Islet of Langerhans (tissue), 1 donor: ENCODE measurements around a stretch of chr21.

- RRBS: 6% methylated on average over 7 of the region's 51 CpGs
These were observed 873 bp downstream of the SIM2 start for GRCh38 chr21:36699677-36700298.

DNA sequence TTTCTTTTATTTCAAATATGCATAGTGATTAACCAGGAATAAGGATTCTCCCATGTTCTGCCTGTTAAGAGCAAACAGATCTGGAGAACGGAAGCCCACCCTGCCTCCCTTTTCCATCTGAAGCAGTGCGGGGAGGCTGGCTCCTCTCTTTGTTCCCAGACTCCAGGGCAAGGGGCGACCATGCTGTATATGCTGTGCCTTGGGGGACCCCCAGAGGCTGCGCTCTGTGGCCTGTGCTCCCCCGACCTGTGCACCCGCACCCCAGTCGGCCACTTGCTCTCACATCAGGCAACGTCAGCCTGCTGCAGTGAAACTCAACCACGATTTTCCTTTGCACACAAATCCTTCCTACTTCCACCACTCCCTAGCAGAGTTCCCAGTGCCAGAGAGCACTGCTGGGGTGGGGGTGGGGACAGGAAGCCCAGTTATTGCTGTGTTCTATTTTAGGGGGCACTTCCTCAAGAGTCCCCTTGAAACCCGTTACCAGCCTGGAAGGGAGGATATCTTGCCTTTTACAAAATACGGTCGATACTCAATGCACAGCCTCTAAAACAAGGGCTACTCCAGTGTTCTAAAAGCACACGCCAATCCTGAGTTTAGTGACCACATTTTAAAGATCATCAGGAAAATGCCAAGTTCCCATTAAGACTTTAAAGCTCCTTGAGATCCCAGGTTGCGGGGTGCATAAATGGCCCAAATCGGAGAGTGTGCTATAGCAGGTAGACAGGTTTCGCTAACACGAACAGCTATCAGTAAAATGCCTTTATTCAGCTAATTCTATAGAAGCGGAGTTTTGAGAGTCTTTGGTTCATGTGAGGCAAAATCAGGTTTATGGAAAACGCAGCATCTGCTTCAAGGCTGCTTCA, 52.6 kb downstream of the SIM2 start:
- RRBS: no CpG with 5 or more reads among the region's 19 CpGs

GRCh38 chr21:36792092-36792894, 93.4 kb downstream of the SIM2 start:
- RRBS: 79% methylated on average over 2 of the region's 16 CpGs

DNA sequence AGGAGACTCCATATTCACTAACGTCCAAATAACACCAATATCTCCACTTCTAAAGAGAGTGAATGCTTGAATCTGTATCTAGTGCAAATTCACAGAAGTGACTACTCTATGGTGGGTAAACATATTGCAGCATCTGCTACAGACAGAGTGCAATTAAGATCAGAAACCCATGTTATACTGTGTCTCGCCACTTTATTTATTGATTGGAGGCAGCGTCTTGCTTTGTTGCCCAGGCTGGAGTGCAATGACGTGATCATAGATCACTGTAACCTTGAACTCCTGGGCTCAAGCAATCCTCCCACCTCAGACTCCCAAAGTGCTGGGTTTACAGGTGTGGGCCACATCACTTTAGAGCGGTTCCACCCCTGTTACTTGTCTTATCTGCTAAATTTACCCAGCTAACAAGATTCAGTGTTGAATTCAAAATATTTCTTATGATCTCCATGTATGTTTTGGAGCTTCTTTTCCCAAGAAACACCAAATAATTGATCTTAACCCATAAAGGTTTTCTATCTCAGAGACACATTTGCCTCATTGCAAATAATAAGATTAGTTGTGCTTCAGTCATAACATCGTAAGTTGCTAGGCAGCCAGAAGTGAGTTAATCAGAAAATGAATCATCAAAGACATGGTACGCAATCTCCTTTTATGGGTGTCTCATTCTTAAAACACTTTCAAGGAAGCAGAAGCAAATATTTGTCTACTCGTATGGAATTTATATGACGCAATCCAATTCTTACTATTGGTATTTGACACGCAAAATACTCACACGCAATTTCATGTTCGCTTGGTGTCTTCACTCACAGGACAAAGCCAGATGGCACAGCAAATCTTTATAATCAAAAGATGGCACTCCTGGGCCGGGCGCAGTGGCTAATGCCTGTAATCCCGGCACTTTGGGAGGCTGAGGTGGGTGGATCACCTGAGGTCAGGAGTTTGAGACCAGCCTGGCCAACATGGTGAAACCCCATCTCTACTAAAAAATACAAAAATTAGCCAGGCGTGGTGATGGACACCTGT, 56.8 kb downstream of the HLCS start:
- RRBS: no CpG with 5 or more reads among the region's 16 CpGs

- RRBS: no CpG with 5 or more reads among the region's 14 CpGs
These were observed 1.8 kb downstream of the TTC3 start for GRCh38 chr21:37074548-37075523.

DNA sequence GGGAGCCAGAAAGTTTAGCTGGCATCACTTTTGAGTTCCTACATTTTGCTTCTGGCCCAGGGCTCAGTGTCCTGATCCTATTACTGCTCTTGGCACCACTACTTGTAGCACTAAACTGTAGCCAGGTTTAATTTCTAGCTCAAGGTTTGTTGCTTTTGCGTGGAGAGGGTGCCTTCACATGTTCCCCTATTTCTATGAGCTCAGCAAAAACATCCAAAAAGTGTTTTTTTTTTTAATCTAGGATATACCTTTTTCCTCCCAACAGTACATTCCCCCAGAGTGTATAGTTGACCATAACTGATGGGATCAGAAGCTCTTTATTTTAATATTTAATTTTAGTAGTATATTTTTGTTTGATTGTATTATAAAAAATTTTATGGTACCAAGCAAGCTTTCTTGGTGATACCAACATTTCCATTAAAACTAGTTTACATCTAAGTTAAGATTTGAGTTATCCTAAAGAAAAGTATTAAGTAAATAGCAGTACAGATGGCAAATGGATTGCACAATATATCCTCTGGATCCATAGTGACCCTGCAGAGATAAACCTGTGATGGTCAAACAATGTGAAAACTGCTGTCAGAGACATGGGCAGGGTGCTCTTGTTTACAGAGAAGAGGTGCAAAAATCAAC, 9.6 kb downstream of the TTC3 start:
- RRBS: no CpG with 5 or more reads among the region's 1 CpG

GRCh38 chr21:37166143-37166749, 93.2 kb downstream of the TTC3 start:
- RRBS: no CpG with 5 or more reads among the region's 6 CpGs

GRCh38 chr21:37219977-37221144, 46.8 kb downstream of the VPS26C start:
- RRBS: 3% methylated on average over 18 of the region's 62 CpGs

DNA sequence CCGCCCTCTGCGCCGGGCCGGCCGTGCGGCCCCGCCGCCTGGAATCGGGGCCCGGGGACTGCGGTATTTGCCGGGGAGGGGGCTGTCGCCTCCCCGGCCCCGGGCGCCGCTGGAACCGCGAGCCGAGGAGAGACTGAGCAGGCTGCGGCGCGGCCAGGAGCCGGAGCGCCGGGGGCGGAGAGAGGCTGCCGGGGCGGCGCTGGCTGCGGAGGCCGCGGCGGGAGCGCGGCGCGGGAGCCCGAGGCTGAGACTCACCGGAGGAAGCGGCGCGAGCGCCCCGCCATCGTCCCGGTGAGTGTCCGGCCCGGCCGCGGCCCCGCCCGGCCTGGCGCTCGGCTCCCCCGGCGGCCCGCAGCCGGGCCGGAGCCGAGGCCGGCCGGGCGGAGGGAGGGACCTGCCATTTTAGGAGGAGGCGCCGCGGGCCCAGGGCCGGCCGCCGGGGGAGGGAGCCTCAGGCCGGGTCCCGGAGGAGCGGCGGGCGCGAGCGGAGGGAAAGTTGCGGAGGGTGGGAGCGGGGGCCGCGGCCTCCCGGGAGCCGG, 834 bp downstream of the DYRK1A start:
- RRBS: 3% methylated on average over 36 of the region's 83 CpGs

DNA sequence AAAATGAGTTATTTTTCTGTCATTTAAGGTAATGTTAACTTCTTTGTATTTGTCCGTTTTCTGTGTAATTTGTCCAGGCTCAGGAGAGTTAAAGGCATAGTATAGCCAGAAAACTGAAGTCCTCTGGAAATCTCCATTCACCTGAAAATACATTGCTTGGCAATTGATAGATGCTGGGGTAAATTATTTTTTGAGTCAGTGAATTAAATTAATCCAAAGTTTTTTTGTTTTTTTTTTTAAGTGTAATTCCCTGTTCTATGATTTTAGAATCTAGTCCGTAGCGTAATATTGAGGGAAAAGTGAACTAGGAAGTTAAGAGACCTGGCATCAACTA, 29.7 kb downstream of the DYRK1A start:
- RRBS: no CpG with 5 or more reads among the region's 3 CpGs

GRCh38 chr21:37430284-37431017, 63.9 kb downstream of the DYRK1A start:
- RRBS: no CpG with 5 or more reads among the region's 8 CpGs

DNA sequence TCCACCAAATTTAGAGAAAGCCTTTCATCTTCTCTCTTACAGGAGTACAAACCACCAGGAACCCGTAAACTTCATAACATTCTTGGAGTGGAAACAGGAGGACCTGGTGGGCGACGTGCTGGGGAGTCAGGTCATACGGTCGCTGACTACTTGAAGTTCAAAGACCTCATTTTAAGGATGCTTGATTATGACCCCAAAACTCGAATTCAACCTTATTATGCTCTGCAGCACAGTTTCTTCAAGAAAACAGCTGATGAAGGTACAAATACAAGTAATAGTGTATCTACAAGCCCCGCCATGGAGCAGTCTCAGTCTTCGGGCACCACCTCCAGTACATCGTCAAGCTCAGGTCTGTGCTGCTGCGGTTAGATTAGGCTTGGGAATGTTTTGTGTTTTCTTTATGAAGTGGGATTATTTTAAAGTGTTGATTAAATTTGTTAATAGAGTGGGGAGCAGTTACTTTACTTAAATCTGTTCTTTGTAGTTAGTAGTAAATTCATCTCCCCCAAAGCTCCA, 138.7 kb downstream of the DYRK1A start:
- RRBS: no CpG with 5 or more reads among the region's 10 CpGs

- RRBS: no CpG with 5 or more reads among the region's 9 CpGs
These were observed 186.4 kb downstream of the DYRK1A start for GRCh38 chr21:37552942-37553339.

GRCh38 chr21:37704965-37705164, 211.4 kb downstream of the KCNJ6 start:
- RRBS: no CpG with 5 or more reads among the region's 1 CpG

- RRBS: no CpG with 5 or more reads among the region's 4 CpGs
These were observed 60.4 kb downstream of the KCNJ6 start for GRCh38 chr21:37855802-37856215.

DNA sequence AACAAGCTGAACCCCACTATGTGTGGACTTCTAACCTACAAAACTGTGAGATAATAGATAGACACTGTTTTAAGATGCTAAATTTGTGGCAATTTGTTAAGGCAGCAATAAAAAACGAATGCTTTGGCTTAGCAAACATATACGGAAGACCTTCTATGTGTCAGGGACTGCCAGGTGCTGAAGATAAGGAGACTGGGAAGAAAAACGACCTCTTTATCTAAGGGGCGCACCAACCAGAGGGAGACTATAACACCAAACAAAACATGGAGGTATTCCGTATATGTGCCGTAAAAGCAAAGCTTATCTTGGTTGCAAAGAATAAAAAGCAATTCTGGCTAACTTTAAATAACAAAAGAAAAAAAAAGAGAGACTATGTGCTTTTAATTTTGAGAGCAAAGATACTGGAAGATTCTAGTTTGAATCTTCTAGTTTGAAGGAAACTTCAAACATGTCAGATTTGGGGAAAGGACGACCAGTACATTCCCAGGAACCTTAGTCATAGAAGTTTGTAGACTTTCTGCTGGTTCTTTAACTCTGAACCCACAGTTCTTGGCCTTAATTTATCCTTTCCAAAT, 167.0 kb upstream of the KCNJ15 start:
- RRBS: no CpG with 5 or more reads among the region's 7 CpGs

- RRBS: no CpG with 5 or more reads among the region's 9 CpGs
These were observed 32.9 kb downstream of the KCNJ15 start for GRCh38 chr21:38289648-38290122.

GRCh38 chr21:38306437-38306912, 49.7 kb downstream of the KCNJ15 start:
- RRBS: no CpG with 5 or more reads among the region's 6 CpGs

DNA sequence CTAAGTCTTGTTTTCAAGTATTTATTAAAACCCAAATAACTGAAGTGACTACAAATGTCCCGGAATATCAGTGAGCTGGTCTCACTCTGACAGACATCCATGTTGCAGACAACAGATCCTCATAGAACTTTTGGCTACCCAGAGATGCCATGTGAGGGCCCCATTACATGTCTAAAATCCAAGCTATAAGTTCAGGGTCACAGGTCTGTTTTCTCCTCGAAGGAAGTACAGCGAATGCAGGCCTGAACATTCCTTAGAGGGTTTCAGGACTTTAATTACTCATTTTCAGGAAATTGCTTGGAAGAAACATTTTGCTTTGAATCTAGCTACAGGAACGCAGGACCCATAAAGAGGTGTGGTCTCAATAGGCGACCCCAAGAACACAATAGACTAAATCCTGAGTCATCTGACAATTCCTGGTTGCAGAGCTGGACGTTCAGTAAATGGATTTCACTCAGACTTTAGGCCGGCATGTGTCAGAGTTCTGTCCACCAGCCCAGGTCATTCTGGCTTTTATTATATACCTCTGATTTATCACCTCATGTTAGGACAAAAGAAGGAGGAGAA, 952 bp upstream of the ERG start:
- RRBS: no CpG with 5 or more reads among the region's 7 CpGs

GRCh38 chr21:38499713-38500403, 1.6 kb upstream of the ERG start:
- RRBS: no CpG with 5 or more reads among the region's 9 CpGs